ENCODE measurements around a stretch of chr10.

- PRO-cap = no peak
Observed at GRCh38 chr10:32447137-32447332, 1.1 kb downstream of the CCDC7 start.

GRCh38 chr10:32788582-32788976 is 169.5 kb downstream of the ITGB1 start:
- PRO-cap = no peak

GRCh38 chr10:32893883-32894364 is 64.1 kb downstream of the ITGB1 start:
- PRO-cap = no peak

GRCh38 chr10:32926091-32926697 is 31.8 kb downstream of the ITGB1 start:
- PRO-cap = no peak

DNA sequence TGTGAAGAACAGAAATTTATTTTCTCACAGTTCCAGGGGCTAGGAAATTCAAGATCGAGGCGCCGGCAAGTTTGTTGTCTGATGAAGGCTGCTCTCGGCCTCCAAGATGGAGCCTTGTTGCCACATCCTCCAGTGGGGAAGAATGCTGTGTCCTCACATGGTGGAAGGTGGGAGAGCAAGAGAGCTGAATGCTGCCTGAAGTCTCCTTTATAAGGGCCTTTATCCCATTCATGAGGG is 39.9 kb upstream of the ITGB1 start:
- PRO-cap = no peak

- PRO-cap = no peak
Observed at GRCh38 chr10:33049852-33050391, 91.9 kb upstream of the ITGB1 start.

- PRO-cap = no peak
Observed at GRCh38 chr10:33114306-33114902, 156.4 kb upstream of the ITGB1 start.

- PRO-cap = no peak
Observed at GRCh38 chr10:33125812-33126576, 168.0 kb upstream of the ITGB1 start.

DNA sequence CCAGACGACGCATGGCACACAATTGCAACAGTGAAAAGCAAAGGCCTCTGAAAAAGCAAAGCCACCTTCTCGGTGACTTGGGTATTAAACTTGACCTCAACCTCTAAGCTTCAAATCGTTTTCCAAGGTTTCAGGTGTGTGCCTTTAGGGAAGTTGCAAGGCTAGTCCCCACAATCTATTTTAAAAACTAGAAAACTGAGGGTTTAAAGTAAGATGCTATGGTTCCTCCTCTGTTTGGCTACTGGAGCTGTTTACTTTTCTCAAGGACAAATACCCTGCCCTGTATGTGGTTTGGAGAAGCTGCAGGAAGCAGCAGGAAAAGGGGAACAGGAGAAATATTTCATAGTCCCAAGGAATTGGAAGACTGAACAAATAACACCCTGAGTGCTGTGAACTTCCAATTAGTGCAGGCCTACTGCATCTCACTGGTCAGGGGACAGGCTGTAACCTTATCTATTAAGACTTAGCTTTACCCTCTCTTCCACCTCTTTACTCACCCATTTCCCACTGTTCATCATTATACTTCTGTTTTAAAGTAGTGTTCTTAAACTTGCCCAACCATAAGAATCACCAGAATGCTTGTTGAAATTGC is 135.8 kb downstream of the NRP1 start:
- PRO-cap = no peak

GRCh38 chr10:33213369-33213782 is 121.1 kb downstream of the NRP1 start:
- PRO-cap = no peak

DNA sequence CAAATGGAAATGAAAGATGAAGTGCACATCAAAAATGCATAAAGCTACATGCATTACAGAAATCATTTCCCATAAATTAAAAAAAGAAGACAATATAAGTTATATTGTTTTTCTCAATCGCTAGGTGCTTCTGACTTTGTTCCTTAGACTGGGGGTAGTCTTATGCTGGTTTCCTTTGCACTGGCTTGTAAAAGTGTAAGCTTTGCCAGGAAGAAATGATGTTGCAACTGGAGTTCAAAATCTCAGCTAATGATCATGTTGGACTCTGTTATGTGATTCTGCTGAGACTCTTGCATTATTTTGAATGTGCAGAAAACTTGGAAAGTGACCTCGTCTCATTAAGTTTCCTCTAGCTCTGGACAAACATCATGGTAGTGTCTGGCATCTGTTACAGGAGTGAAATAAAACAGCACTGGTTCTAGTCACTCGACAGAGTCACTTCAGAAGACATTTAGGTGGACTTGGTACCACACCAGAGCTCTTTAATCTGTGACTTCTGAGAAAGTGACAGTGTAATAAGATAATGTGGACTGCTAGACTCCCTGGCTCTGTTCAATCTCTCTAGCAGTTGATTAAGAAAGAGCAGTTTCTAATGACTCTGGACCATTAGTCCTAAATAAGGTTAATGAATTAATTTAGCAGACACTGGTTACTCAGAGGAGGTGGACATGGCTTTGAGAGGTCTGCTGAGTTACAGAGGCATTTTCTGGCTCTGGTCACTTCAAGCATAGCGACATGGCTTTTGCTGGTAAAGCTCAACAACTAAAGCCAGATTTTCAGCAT is 2.2 kb downstream of the NRP1 start:
- PRO-cap = no peak

- PRO-cap = no peak
Observed at GRCh38 chr10:33337633-33337984, 3.1 kb upstream of the NRP1 start.

DNA sequence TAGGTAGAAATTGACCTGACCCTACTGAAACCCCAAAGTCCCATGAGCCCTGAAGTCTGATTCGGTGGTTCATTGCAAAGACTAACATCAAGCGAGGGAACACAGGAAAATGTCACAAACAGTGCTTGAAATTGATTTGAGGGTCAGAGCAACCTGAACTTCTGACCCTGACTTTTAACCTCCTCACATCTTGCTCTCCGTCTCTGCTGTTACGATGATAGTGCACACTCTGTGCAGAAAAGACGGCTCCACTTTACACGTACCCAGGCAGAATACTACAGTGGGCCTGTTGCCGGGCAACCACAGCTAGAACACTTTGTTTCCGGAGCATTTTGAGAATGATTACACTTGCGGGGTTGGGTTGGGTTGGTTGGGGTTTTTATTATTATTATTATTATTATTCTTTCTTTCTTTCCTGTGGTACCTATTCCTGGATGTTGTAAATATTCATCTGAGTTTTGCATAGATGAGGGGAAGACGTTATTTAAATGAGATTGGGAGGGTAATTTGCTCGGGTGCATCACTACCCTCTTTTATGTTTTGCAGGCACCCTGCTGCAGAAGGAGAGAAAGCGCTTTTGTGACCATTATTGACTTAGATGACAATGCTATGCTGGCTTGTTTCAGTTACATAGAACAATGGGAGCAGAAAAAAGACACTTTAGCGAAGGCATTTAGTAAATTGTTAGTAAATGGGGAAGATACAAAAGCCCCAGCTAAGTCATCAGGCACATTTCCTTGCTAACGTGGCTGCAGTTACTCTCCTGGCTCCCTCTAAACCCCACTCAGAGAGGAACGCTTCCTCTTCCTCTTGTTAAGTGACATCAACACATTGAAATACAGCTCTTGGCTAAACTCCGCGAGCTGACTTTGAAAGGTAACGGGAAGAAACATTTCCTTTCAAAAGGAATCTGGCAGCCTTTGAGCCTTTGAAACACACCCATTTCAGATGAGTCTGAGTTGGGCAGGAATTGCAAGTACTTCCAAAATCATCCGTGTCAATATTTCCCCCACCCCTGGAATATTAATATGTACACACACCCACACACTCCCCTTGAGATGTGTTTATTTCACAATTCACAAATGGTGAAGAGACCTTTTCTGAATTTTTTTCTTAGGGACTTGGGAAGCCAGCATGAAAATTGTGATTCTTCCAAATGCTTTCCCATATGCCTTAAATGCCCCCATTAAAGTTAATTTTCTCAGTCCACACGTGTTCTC is 438.4 kb upstream of the NRP1 start:
- PRO-cap = no peak

DNA sequence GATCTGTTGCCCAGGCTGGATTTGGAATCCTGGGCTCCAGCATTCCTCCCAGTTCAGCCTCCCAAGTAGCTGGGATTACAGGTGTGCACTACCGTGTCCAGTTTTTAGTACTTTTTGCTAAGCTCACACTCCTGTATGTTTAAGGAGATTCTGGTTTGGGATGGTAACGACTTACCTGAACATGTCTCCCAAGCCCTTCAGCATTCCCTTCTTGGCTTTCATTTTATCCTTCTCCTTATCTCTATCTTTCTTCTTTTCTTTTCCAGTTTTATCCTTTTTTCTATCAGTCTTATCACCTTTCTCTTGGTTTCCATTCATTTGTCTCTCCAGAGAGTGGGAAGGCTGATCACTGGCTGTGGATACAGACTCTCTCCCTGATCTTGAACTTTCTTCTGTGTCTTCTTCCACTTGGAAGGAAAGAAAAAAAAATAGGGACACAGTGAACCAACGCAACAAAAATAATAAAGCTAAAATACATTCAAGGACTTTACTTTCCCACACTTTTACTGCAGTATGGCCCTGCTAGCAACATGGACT is 498.1 kb downstream of the PARD3 start:
- PRO-cap = no peak

DNA sequence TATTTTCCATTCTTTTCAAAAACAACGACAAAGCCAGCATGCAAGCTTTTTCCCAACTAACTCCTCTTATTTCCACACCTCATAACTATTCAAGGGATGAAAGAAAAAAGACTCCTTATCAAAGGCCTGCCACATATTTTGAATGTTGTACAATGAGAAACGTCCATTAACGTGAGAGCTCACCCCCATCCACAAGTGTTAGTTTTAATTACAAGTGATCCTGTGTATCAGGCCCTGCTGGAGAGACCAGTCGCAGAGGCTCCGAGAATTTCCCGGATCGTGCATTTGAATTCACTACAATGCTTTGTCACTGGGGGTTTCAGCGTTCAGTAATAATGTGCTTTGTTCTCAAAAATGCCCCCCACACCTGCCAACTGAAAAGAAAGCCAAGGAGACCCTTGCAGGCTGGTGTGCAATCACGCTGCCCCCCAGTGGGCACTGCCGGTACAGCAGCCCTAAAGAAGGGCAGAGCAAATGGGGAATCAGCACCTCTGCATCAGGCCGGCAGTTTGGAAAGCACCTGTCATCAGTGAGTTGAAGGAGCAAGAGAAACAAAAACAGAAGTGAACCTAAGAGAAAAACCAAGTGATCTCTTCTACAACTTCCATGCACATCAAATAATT is 177.7 kb downstream of the PARD3 start:
- PRO-cap = no peak

GRCh38 chr10:34643151-34643481 is 172.0 kb downstream of the PARD3 start:
- PRO-cap = no peak

DNA sequence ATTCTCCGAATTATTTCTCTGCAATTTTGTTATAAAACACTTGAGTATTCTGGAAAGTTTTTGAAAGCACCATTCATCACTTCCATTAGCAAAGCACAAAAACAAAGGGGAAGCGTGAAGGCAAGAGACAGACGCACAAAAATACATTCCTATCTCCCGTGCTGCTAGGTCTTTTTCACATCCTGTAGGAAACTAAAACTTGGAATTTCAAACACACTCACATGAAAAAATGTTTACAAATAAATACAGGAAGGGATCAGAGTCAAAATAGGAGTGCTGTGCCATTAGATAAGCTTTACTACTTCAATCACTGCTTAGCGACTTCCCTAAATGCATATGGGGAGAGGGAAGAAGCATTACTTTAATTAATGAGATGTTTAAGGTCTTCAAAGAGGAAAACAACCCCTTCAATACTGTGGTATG is 14.1 kb downstream of the PARD3 start:
- PRO-cap = no peak

DNA sequence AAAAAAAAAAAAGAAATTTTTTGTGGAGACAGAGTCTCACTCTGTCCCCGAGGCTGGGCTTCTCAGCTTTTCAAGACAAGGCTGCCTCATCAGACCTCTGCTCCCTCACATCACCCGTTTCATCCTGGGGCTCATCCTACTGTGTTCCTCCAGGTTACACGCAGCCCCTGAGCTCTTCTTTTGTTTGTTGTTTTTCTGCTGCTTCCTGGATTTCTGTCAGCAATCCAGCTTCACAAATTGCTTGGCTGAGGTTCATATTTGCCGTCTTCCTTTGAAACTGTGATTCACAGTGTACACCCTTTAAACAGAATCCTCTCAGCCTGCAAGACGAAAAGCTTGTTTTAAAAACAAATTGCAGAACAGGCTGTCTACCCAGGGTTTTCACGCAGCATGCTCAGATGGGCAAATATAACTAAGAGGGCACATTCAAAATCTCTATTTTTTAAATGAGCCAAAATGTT is 39.0 kb upstream of the PARD3 start:
- PRO-cap = no peak

GRCh38 chr10:35087535-35088354 is 2.4 kb downstream of the CUL2 start:
- PRO-cap = no peak

DNA sequence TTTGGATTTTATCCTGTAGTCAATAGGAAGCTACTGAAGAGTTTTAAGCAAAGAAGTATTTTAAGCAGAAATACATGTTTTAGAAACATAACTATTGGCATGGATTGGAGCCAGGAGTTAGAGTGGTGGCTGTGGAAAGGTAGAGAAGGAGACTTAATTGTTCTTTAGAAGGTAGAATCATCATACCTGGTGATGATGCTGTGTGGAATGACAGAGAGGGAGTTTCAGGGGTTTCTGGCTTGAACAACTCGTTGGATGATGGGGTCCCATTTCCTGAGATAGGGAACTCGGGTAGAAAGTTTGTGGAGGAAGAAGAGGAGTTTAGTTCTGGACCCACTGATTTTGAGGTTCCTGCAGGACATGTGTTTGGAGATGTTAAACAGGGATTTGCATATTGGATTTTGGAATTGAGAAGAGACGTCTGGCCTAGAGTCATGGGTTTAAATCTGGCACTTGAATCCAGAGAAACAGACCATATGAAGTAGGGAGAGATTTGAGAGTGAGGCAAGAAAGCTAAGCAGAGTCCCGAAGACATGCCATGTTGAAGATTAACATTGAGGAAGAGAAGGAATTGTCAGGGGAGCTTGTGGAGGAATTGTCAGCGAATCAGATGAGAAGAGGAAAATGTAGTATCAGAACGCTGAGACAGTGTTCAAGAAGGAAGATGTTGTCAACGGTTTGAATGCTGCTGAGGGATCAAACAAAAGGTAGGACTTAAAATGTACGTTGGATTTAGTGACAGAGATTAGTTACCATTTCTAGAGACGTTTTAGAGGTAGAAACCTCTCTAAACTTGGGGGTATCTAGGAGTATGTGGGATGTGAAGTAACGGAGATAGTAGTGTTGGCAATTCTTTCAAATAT is 14.9 kb downstream of the CREM start:
- PRO-cap = no peak

Data from pulmonary artery (tissue), 1 donor.